Measurements from ENCODE around the genes FBN3, ANGPTL4, ADAMTS10, ACTL9, OR1M1 and ZNF560.

- PRO-cap = no peak
Measured at GRCh38 chr19:8004693-8004975, 807 bp downstream of the ELAVL1 start.

DNA sequence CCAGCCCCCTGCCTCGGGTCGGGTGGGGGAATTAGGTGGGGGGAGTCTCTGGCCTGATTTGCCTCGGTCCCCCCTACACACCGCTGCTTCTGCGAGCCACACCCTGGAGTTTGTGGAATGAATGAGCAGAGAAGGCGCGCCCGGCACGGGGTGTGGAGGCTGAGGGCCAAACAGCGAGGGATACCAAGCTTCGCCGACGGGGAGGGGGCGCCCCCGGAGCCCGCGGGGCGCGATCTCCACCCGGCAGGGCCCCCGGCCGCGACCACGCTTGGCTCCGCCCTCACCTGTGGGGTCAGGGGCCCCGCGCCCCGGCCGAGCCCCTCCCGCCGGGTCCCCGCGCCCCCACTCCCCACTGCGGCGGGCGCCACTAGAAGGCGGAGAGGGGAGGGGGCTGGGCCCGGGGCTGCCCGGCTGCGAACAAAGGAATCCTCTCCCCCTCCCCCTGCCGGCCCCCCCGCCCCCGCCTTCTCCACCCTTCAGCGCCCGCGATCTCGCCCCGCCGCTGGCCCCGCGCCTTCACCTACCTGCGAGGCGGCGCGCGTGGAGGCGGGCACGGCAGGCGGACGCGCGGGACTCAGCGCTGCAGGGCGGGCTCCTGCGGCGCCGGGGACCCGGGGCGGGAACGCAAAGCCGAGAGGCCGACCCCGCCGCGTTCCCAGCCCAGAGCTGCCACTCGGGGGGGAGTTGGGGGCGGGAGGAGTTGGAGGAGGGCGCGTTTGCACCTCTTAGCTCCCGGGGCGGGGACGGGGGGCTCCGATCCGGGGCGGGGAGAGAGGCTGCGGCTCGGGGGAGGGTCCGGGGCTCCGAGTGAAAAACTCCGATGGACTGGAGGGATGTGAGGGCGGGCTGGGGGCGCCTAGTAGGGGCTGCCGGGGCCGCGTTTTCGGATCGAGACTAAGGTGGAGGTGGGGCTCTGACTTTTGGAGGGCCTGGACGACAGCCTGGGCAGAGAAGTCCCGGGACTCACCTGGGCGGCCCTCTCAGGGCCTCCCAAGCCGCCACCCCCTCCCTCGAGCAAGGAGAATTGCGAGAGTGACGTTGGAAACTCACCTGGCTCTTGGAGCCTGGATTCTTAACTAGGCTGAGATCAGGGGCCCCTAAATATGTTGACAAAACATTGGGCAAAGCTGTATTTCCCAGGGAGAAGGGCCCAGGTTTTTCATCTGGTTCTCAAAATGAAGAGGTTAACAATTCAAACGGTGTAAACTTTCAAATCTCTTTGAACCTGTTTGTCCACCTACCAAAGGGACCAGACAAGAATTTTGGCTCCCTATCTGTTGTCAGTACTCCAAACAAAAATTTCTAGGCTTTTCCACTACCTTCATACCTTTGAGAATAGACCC is at the start of gene FBN3:
TSS of gene FBN3 (minus strand) at position 668 of the 1,343 bp plus-strand sequence.
- PRO-cap = bidirectional peak, plus-strand start at position 529 of the sequence, minus-strand start at position 518 of the sequence

DNA sequence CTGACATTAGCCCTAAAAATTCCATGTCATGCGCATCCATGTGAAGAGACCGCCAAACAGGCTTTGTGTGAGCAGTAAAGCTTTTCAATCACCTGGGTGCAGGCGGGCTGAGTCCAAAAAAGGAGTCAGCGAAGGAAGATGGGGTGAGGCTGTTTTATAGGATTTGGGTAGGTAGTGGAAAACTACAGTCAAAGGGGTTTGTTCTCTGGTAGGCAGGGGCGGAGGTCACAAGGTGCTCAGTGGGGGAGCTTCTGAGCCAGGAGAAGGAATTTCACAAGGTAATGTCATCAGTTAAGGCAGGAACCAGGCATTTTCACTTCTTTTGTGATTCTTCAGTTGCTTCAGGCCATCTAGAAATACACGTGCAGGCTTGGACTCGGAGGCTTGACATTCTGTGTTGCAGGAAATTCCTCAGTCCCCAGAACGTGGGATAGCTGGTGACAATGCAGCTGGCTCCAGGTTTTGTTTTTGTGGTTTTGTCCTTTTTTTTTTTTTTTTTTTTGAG is 5.5 kb upstream of the CERS4 start:
- PRO-cap = no peak

DNA sequence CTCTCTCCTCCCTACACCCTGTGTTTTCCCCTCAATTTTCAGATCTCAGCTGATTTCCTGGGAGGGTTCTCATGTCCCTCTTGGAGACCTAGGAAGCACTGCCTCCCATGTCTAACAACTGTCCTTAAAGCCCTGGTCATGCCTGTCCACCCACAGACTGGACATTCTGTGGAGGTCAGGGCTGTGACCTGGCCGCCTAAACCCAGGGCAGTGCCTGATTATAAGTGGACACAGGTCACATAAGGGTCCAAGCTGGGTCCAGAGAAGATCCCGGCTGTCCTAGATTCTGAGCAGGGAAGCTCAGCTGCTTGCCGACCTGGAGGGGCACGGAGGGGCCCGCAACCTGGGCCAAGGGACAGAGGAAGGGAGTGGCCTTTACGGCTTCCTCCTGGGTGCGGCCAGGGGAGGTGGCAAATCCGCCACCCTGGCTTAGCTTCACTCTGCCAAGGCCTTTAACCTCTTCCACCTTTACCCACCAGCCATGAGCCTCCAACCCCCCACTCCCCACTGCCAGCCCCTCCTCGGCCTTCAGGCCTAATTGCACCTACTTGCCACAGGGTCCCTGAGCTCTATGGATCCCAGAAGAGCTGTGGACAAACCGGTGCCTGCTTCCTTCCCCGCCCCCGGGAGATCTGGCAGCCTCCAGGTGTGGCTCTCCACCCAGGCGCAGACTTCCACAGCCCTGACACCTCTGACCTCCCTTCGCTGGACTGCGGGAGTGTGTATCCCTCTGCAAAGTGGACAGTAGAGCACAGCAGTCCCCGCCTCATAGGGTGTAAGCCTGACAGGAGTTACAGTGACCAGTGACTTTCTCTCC is 1.8 kb downstream of the CD320 start:
- PRO-cap = no peak

DNA sequence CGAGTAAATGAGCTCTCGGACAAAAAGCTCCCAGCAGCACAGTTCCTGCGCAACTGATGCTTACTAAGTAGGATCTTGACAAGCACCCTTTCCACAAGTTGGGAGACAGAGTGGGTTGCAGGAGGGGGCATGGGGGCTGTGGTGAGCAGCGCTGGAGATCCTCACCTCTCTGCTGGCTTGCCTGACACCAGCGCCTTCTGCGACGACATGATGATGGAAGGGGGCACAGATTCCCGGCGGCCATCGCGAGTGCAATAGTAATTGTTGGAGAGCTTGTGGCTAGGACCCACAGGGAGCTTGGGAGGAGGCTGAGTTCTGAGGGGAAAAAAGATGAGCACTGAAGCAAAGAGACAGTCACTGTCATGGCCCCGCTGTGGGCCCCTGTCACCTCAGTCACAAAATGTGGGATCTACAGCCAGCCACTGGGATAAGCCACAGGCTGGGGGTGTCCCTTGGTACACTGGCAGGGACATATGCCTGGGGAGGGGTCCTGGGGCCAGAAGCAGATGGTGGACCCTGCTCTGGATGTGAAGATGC is 4.8 kb downstream of the NDUFA7 start:
- PRO-cap = no peak

GRCh38 chr19:8340455-8341235 is 2.4 kb downstream of the KANK3 start:
- PRO-cap = no peak

- PRO-cap = bidirectional peak, plus-strand start at chr19:8364157, minus-strand start at chr19:8364021; unidirectional peak, minus-strand start at chr19:8364383
Measured at GRCh38 chr19:8364067-8364874, at the start of gene ANGPTL4. Gene ANGPTL4 (plus strand): TSS chr19:8364155.

DNA sequence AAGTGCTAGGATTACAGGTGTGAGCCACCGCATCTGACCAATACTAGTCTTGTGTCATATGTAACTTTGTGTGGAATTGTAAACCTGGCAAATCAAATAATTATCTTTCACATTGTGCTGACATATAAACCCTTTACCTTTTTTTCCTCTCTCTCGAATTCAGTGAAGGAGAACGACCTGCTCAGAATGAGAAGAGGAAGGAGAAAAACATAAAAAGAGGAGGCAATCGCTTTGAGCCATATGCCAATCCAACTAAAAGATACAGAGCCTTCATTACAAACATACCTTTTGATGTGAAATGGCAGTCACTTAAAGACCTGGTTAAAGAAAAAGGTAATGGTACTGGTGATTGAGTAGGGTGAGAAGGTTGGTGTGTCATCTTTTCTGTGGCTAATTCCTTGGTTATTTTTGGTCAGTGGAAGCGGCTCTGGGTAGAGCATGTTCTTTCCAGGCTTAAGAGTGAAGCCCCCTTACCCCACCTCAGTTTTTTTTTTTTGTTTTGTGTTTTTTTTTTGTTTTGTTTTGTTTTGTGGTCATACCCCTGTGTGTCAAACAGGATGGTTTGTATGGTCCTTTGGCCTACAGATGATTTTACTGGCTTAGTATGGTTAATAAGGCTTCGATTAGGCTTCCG is 10.6 kb downstream of the HNRNPM start:
- PRO-cap = no peak

GRCh38 chr19:8468508-8469404 is 24.0 kb downstream of the HNRNPM start:
- PRO-cap = no peak

DNA sequence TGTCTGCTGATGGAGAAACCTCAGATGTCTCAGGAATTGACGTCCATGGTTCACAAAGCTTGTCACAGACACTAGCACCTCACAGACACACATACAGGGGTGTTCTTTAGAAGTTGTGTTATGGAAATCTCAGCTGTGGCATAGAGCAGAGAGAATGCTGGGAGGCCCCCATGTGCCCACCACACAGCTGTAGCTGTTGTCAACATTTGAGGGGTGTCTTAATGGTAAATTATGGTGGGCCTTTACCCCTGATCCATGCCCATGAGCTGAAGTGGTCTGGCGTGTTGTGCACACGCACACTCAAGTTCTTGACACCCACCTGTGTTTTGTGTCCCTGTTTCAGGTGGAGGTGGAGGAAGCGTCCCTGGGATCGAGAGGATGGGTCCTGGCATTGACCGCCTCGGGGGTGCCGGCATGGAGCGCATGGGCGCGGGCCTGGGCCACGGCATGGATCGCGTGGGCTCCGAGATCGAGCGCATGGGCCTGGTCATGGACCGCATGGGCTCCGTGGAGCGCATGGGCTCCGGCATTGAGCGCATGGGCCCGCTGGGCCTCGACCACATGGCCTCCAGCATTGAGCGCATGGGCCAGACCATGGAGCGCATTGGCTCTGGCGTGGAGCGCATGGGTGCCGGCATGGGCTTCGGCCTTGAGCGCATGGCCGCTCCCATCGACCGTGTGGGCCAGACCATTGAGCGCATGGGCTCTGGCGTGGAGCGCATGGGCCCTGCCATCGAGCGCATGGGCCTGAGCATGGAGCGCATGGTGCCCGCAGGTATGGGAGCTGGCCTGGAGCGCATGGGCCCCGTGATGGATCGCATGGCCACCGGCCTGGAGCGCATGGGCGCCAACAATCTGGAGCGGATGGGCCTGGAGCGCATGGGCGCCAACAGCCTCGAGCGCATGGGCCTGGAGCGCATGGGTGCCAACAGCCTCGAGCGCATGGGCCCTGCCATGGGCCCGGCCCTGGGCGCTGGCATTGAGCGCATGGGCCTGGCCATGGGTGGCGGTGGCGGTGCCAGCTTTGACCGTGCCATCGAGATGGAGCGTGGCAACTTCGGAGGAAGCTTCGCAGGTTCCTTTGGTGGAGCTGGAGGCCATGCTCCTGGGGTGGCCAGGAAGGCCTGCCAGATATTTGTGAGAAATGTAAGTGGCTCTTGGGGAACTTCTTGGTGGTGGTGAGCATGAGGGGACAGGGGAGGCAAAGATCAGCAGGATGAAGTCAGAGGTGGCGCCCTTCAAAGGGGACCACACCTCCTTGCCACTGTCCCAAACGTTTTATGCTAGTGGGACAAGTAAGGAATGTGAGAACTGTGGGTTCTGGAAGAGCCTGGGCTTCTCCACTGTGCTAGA is 16.7 kb downstream of the PRAM1 start:
- PRO-cap = no peak

DNA sequence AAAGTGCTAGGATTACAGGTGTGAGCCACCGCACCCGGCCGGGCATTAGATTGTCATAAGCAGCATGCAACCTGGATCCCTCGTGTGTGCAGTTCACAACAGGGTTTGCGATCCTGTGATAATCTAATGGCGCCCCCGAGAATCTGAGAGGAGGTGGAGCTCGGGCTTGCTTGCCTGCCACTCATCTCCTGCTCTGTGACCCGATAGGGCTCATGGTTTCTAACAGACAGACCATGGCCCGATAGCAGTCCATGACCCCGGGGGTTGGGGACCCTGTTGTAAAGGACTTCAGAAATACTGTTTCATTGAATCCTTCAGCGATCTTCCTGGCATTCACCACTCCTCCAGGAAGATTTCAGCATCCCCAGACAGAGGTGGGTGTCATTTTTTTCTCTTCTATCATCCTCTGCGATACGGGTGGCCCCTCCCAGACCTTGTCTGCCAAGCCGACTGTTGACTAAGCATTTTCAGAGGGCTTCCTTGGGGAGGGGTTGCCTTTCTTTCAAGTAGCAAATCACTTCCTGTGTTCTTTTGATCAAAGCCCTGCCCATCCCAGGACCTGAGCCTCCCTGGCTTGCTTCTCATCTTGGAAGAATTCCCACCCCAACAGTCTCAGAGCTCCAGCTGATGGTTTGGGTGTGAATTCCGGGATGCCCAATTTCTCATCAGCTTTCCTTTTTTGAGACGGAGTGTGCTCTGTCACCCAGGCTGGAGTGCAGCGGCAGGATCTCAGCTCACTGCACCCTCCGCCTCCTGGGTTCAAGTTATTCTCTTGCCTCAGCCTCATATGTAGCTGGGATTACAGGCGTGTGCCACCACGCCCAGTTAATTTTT is 1.7 kb downstream of the MYO1F start:
- PRO-cap = unidirectional peak, minus-strand start at position 440 of the sequence

- PRO-cap = no peak
Measured at GRCh38 chr19:8600791-8601131, 9.8 kb downstream of the ADAMTS10 start.

- PRO-cap = unidirectional peak, minus-strand start at chr19:8610682
Measured at GRCh38 chr19:8610149-8611292, at the start of gene ADAMTS10. Gene ADAMTS10 (minus strand): TSS chr19:8610715.

- PRO-cap = bidirectional peak, plus-strand start at chr19:8612142, minus-strand start at chr19:8612029
Measured at GRCh38 chr19:8611976-8612310, 1.4 kb upstream of the ADAMTS10 start.

- PRO-cap = no peak
Measured at GRCh38 chr19:8698690-8698921, at the start of gene ACTL9. Gene ACTL9 (minus strand): TSS chr19:8698795.

GRCh38 chr19:9086755-9087174 is at the start of gene OR1M1:
Gene OR1M1 (plus strand): TSS chr19:9087061.
- PRO-cap = no peak

- PRO-cap = no peak
Measured at GRCh38 chr19:9498507-9499011, at the start of gene ZNF560. Gene ZNF560 (minus strand): TSS chr19:9498616.

DNA sequence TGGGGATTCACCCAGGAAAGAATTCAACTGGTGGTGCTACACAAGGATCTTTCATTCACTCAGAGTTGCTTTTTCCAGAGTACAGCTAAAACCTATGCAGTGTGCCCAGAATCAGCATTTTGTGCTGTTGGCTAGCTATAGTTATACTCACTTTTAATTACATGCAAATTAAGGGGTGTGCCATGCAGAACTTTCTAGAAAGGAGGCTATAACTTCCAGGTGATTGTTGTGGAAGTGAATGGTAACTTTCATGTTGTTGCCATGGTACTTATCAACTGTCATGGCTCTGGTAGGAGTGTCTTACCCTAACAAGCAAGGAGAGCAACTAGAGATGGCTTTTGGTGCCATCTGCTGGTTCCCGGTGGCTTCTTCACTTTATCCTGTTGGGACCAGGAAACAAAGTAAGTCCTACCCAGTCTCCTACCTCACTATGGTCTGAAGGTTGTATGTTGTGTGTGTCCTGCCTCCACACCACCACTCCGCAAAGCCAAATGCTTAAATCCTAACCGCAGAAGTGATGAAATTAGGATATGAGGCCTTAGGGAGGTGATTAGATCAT is 22.8 kb downstream of the FBXL12 start:
- PRO-cap = no peak

DNA sequence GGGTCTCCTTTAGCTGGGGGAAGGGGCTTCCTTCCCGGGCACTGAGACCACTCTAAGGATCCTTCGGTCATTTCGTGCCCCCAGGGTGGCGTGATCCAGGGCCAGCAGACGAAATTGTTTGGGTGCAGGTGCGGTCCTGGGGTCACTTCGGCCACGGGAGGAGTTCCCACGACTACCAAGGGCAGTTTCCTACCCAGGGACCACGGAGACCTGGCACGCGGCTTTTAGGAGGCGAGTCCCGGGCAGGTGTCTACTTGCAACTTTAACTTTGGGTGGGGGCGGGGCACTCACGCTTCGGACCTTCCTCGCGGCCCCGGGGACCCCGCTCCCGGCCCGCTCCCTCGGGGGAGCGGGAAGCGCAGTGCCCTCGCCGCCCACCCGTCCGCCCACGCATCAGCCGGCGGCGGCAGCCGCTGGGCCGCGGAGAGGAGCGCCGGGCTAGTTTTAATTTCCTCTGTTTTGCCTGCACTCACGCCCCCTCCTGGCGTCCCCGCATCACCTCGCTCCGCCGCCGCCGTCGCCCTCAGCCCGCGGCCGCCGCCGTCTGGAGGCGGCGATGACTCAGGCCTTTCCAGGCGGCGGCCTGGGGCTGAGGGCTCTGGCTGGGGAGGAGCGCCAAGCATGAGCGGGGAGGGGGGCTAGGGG is 21.8 kb downstream of the OLFM2 start:
- PRO-cap = no peak

DNA sequence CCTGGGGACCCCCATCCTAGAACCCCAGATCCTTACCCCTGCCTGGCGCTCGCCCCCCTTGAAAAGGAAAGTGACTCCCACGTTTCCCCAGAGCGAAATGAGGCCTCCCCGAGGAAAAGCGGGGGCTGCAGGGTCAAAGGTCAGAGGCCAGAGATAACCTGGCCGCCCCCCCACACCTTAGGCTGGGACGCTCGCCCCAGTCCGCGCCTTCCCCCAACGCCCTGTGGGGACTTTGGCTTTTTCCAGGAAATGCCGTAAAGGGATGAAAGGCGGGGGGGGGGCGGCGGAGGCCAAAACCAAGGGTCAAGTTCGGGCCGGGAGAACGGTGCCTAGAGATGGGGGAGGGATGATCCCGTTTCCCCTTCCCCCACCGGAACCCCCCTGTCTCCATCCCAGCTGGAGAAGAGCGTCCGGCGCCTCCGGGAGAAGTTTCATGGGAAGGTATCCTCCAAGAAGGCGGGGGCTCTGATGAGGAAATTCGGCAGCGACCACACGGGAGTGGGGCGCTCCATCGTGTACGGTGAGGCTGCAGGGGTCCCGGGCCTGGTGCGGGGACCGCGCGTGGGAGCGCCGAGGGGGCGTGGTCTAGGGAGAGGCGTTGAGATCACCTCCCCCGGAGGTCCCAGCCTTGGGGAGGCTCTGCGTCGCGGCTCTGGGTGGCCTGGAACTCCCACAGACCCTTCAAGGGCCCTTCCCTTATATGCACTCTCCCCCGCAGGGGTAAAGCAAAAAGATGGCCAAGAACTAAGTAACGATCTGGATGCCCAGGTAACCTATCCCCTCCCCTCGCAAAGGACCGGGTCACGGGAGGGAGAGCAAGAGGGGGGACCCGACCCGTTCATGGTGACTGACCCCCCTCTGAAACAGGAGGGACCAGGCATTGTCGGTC is 660 bp downstream of the SHFL start:
- PRO-cap = bidirectional peak, plus-strand start at position 320 of the sequence, minus-strand start at position 205 of the sequence